Islet of Langerhans (tissue), 1 donor: Measurements from ENCODE around the gene MKKS.

DNA sequence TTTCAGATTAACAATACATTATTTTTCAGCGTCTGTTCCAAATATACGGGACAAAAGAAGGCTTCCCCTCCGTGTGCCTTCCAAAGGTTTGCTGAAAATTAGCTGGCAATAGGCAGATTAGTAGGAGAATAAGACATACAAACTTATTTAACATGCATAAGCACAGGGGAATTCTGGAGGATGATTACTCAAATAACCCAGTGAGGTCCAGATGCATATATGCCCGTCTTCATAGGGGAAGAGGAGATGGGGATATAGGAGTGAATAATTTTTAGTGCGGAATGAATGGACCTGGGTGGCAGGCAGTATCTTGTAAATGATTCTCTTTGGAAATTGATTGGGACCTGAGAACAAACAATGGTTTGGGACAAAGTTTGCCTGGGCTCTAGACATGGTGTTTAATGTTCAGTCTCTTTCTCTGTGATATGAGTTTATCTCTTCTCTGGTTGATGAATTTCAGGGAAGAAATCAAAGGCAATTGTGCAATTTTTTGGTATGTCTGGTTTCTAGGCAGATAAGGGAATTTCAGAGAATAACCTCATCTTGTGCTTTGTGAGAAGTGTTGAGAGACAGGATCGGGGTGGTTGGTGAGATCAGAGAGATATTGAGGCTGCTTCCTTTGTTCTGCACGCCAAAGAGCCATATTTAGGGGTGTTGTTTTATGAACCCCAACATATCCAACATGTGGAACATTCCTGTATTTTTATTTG lies 63.8 kb downstream of the MKKS start:
- RRBS: no CpG with 5 or more reads among the region's 7 CpGs

- RRBS: no CpG with 5 or more reads among the region's 6 CpGs
These were observed 4.9 kb downstream of the MKKS start for GRCh38 chr20:10428840-10429895.

GRCh38 chr20:10433533-10434386 lies at the start of gene MKKS:
TSS of gene MKKS (minus strand) at chr20:10434222.
- RRBS: 7% methylated on average over 9 of the region's 74 CpGs

DNA sequence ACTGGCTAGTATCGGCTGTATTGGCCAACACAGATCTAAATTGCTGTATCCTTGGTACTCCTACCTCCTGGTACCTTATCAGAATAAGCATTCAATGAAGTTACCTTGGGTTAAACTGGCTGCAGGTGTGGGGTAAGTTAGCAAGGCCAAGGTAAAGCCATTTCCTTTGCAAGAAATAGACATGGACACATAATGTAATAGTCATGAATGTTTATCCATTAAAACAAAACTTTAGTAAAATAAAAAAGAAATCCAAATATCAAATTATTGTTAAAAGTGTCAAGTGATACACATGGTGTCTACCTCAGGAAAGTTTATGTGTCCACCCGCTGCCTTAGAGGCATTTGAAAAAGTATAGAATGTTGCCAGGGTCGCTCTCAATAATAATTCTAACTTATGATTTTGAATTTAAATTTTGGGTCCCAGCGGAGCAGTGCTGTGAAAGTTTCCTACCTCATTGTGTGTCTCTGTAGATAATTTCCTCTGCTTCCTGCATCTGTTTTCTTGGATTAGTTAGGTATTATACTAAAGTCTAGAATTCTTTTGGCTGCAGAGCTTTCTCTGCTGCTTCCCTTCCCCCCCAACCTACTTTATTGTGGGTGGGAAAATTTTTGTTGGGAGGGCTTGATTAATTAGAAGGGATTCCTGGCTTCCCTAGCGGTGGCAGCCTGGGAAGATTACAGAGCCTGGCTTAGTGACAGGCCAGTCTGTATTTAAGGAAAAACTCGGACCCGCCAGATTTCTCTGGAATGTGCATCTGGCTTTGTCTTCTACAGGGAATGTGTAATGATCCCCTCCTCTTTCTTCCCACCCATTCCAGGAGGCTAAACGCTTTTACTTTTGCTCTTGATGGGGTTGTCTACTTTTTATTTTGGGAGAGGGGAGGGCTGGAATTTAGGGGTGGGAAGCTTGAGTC lies 31.0 kb downstream of the SLX4IP start:
- RRBS: no CpG with 5 or more reads among the region's 8 CpGs

- RRBS: no CpG with 5 or more reads among the region's 9 CpGs
These were observed 115.1 kb downstream of the JAG1 start for GRCh38 chr20:10558413-10559296.

- RRBS: no CpG with 5 or more reads among the region's 10 CpGs
These were observed 69.3 kb downstream of the JAG1 start for GRCh38 chr20:10604182-10605157.

- RRBS: 96% methylated on average over 1 of the region's 19 CpGs
These were observed 51.0 kb downstream of the JAG1 start for GRCh38 chr20:10622486-10623533.

DNA sequence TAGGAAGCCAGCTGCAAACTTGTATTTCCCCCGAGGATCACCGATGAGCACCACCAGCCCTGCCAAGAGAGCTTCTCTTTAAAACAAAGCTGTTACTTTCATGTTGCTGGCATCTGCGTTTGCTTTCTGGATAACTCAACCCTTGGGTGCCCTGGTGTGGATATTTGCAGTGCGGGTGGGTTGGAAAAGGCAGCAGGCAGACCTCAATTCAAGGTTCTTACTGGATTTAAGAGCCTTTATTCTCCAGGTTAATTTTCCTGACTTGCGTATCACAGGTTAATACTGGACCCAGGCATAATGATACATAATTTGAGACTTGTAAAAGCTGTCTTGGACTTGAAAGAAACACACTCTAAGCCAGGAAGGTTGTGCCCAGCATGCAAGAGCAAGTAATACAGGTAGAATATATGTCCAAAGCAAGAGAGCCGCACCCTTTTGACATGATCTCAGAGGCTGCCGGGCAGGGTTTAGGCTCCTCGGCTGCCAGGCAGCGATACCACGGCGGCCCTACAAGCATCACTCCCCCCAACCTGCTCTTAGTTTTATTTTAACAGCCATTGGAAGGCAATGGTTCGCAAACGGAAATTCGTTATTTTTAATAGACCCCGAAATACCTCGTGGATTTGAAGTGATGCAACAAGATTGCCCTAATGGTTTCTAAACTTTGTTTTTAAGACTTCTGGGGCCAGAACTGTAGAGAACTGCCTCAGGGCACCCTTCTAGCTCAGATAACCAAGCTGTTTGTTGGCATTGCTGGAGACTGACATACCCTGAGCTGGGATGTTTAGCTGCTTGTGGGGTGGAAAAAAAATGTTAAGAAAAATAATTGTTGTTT lies 39.2 kb downstream of the JAG1 start:
- RRBS: no CpG with 5 or more reads among the region's 16 CpGs

- RRBS: no CpG with 5 or more reads among the region's 5 CpGs
These were observed 35.4 kb downstream of the JAG1 start for GRCh38 chr20:10638301-10638821.

GRCh38 chr20:10640784-10641405 lies 32.9 kb downstream of the JAG1 start:
- RRBS: no CpG with 5 or more reads among the region's 17 CpGs

DNA sequence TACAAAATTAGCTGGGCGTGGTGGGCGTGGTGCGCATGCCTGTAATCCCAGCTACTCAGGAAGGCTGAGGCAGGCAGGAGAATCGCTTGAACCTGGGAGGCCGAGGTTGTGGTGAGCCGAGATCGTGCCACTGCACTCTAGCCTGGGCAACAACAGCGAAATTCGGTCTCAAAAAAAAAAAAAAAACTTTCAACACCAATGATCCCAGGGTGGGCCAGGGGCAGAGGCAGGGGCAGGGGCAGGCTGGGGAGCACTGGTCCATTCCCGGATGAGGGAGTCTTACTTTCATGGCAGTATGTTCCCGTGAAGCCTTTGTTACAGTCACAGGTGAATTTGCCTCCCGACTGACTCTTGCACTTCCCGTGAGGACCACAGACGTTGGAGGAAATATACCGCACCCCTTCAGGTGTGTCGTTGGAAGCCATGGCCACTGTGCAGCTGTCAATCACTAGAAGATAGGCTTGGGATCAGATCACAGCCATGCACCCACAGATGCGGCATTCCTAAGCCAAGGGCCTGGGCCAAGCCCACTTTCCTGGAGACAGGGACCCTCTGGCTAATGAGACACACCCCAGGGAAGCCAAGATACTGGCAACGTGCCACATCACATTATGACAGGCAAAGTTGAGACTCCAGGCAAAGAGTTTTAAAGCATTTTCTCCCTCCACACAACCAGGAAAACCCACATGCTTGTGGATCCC lies 27.0 kb downstream of the JAG1 start:
- RRBS: no CpG with 5 or more reads among the region's 18 CpGs

GRCh38 chr20:10784091-10784902 lies 110.5 kb upstream of the JAG1 start:
- RRBS: no CpG with 5 or more reads among the region's 6 CpGs

DNA sequence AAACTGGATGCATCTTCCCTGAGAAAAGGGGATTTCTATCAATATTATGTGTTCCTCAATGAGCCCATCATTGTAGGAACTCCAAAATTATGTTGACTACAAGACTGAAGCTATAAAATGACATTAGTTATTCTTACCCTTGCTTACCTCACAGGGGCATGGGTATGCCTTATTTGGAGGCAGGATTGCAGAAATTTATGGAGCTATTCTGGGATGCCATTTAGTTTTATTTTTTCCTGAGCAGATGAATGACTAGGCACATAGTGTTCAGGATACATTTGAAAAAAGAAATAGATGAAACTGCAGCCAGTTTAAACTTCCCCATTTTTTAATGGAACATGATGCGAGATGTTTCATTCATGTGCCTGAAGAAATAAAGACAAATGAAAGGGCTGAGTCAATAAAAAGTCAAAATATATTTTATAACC lies 399.2 kb upstream of the JAG1 start:
- RRBS: no CpG with 5 or more reads among the region's 1 CpG

DNA sequence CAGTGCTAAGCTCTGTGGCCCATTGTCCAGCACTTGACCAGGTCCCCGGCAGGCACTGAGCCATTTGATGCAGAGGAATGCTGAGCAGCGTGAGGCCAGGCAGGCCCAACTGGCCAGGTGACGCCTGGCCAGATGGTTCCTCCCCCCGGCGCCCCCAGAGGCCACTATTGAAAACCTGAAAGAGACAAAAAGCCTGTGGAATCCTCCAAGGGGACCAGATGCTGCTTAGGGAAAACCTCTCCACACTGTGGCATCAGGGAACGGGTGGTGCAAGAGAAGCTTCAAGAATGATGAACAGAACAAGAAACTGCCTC lies 597.6 kb upstream of the JAG1 start:
- RRBS: 60% methylated on average over 3 of the region's 6 CpGs

DNA sequence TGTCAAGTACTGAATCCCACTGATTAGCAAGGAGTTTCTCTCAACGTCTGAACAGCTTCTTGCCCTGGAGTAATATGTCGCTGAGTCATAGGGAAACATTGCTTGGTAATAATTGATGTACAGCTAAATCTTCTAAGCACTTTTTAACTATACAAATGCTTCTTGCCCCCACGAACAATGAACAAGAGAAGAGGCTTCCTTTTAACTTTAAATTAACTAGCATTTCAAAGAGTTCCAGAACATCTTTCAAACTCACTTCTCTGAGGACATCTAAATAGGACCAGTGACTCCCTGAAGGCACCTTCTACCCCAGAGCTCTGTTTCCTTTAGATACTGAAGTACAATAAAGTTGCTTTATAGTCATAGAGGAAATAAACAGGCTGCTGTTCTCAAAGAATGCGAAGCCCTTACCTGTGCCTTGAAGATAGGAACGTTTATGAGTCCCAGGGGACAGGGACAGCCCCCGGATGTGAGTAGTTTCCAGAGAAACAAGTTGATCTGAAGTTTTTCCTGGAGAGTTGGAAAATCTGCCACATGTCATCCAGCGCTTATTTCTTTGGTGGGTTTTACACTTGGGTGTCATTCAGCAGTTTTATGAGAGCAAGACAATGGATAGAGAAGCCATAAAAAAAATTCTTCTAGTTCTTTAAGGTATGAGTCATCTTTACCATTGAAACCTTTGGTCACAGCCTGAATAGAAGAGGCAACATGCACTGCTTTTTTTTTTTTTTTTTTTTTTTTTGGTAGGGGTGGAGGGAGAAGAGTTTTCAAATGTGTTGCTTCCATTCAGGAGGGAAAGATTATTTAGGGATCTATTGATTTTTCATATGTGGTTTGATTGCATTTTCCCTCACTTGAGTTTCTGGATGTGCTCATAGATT lies 462.4 kb upstream of the BTBD3 start:
- RRBS: no CpG with 5 or more reads among the region's 7 CpGs

DNA sequence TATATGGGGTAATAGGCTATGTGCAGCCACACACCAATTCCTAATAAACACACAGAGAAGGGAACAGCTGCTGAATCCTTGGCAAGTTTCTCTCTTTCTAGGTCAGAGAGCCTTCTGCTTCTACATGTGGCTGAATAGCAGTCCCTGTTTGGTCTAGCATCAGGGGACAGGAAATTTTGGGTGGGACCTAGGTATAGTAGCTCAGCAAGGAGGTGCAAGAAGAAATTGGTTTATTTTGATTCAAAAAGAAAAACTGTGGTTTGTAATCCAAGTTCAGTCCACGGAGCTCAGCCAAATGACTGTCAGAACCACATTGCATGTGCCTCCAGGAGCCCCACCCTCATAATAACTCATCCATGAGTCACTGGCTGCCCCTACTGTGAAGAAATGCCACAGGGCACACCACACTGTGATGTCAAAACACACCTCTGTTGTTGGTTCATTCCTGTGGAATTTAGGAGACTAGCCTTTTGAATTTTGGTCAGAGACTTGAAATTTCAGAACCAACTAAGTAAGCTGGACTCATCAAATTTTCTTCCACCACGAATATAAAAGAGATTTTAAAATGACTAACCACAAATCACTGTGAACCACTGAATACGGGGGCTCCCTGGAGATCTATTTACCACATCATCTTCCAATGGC lies 21.2 kb downstream of the SPTLC3 start:
- RRBS: no CpG with 5 or more reads among the region's 3 CpGs

- RRBS: no CpG with 5 or more reads among the region's 2 CpGs
These were observed 179.4 kb downstream of the TASP1 start for GRCh38 chr20:13459189-13459774.

GRCh38 chr20:13460781-13461640 lies 177.7 kb downstream of the TASP1 start:
- RRBS: no CpG with 5 or more reads among the region's 6 CpGs

GRCh38 chr20:13661186-13661624 lies 22.5 kb upstream of the TASP1 start:
- RRBS: no CpG with 5 or more reads among the region's 9 CpGs

DNA sequence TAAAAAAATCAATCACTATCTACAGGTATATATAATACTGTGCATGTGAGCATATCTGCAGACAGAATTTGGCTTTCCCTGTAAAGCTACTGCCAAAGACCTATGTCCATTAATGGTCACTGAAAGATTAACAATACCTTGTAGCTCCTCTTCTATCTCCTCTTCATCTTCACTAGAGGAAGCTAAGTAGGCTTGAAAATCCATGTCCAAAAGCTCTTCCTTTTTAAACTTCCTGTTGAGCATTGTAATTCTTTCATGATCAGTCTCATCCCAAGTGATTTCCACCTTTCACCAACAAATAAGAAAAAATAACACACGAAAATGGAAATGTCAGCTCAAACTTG lies 18.1 kb downstream of the ESF1 start:
- RRBS: no CpG with 5 or more reads among the region's 1 CpG